ENCODE measurements around the genes CCL13 and LIG3.

DNA sequence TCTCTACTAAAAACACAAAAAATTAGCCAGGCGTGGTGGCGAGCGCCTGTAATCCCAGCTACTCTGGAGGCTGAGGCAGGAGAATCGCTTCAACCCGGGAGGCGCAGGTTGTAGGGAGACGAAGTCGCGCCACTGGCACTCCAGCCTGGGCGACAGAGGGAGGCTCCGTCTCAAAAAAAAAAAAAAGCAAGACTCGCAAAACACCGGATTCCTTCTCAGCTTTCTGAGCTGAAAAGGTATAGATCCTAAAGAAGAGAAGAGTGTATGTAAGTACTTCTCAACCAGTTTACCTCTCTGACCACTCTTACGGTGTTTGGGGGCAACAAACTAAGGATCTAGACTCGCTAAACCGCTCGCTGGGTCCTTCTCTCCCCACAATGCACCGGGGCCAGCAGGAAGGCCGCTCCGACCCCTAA is 398 bp upstream of the SUZ12 start:
- PRO-cap = no peak

- PRO-cap = no peak
Measured at GRCh38 chr17:31998500-31999082, 8.6 kb upstream of the LRRC37B start.

DNA sequence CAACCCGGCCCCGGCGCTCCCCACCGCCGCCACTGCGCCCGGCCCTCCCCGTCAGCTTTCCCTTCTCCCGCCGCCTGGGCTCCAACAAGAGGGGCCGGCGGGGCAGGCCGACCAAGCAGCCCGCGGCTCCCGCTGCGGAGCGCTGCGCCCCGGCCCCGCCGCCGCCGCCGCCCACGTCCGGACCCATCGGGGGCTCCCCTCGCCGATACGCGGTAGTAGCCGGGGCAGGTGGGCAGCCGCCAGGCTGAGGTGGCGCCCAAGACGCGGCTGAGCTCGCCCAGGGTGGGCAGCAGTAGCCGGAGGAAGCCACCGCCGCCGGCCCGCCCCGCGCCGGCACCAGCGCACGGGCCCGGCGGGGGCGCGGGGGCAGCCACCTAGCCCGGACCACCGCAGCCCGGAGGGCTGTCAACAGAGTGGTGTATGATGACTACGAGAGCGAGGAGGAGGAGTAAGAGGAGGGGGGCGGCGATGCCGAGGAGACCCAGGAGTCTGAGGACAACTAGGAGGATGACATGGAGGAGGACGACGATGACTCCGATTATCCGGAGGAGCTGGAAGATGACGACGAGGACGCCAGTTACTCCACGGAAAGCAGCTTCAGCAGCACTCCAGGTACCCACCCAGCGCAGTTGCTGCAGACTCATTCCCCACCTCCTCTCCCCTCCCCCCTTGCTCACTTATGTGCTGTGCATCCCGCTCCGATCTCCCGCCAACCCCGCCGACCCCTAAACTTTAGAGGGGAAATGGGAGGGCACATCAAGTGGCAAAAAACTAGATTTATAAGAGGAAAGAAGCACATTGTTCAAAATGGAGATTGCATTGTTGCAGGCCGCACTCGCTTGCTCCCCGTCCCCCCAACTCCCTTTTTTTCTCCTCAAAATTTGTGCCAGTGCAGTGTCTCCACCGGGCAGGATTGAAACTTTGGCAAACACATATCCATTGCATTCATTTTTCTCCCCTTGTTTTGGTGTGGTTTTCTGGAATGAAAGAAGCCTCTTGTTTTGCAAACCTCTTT is 645 bp downstream of the LRRC37B start:
- PRO-cap = no peak

GRCh38 chr17:32040047-32040852 is 33.1 kb downstream of the LRRC37B start:
- PRO-cap = no peak

DNA sequence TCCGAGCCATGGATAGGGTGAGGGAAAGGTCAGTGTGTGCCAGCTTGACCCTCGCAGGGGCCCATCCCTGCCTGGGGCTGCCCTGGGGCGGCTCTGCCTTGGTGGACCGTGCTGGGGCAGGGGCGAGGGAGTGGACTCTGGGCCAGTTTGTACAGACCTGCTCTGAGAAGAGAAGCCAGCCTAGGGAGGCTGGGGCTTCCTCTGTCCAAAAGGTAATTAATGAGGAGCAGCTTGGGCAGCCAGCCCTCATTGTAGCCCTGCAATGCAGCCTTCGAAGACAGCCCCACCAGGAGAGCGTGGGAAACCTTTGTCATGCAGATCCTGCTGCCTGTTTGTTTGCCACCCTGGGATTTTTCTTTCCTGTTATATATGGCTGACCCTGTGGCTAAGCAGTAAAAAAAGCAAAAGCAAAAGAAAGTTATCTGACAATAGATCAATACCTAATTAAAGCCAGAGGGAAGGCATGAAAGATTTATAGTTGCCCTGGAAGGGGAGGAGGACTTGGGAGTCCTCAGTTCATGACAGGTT is 37.5 kb downstream of the RHBDL3 start:
- PRO-cap = no peak

DNA sequence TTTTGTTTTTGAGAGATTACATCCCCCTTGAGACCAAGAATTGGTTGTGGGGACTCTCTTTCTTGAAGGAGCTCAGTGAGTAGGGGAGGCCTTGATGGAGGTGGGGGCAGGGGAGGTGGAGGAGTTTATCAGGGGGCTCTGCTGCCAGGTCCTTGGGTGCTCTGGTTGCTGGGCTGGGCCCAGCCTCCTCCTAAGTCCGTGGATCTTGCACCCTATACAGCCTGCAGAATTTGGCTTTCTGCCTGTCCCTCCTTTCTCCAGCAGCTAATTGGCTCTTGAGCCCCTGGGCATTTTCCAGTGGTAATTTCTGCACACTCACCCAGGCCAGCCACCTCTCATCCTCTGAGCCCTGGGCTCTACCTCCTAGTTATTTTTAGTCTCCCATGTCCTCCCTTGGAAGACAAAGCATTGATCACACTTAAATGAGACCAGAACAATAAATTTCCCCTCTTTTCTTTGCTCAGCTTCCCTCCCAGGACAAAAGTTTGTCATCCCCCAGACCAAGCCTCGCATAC is 38.1 kb downstream of the RHBDL3 start:
- PRO-cap = no peak

- PRO-cap = no peak
Measured at GRCh38 chr17:32485765-32486361, 930 bp upstream of the CDK5R1 start.

GRCh38 chr17:32503252-32504373 is 16.8 kb downstream of the CDK5R1 start:
- PRO-cap = no peak

GRCh38 chr17:32586375-32586764 is 99.6 kb downstream of the CDK5R1 start:
- PRO-cap = no peak

- PRO-cap = no peak
Measured at GRCh38 chr17:32772848-32773740, 103.8 kb downstream of the MYO1D start.

DNA sequence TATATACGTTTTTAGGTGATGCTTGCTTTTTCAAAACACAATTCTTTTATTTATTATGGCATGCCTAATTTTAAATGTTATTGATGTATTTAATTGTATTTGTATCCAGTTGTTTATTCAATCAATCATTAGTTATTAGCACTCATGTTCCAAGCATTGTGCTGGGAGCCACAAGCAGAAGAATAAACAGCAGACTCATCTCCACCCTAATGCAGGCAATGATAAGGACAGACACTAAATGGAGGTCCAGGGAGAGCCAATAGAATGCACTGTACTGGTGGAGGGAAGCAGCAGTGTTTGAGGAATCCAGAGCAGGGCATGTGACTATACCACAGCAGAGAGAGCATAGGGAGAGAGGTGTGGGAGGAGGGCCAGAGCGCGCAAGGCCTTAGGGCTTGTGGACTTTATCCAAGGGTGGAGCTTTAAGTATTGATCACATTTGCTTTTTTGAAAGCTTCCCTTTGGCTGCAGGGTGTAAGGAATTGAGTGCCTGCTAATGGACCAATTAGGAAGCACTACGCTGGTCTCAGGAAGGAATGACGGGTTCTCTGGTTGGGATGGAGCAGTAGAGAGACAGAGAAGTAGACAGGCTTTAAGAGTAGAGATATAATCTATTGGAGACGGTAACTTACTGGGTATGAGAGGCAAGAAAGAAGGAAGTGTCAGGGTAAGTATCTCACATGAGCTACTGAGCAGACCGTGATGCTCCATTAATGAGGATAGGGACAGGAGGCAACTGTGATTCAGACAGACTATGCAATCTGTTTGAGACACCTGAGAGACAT is 82.3 kb downstream of the MYO1D start:
- PRO-cap = no peak

DNA sequence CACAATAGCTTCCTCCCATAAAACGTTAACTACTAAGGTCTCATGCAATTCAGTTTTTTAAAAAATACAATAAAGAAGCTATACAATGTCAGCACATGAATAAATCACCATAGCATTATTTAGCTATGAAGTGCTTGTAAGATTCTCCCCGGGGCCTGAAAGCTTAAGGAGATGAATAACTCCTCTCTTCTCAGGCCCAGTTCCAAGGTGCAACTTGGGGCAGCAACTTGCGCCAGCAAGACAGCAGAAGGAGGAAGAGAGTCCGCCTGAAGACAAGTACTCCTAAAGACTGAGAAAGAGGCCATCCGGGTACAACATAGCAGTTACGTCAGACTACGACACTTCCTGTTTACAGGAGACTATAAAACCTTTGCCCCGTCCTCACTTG is 81.4 kb downstream of the MYO1D start:
- PRO-cap = no peak

- PRO-cap = no peak
Measured at GRCh38 chr17:34242512-34243134, 12.5 kb upstream of the CCL2 start.

DNA sequence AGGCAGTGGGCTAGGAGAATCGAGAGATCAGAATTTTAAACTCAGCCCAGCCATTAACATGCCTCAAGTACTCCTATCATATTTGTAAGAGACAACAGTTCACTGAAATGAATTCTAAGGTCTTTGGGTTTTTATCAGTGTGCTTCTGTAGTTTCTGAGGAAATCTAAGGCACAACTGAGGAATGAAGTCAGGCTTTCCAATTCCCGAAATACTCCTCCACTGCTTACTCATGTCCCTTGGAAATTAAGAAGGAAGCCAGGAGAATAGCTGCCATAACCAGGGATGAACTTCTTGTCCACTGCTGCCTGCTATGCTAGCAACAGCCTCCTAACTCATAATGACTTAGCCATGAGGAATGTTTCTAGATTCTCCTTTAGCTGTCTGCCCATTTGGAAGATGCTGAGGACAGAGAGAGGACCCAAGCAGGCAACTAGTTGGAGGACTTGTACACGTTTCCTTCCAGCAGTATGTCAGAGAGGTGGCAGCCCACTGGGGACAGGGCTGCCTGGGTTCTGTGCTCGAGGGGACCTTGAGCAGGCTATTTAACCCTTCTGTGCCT is 1.0 kb upstream of the CCL2 start:
- PRO-cap = no peak

DNA sequence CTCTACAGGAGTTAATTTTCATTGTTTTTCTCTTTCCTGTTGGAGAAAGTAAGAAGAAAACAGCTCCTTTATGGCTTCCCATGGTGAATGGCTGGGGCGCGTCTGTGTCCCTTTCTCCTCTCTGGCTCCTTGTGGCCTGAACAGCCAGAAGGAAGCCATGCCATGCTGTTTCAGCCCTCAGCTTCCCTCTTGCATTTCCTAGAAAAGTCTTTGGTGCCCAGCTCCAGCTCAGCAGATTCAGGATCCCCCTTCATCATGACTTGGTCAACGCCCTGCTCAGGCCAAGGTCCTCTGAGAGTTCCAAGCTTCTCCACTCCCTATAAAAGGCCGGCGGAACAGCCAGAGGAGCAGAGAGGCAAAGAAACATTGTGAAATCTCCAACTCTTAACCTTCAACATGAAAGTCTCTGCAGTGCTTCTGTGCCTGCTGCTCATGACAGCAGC is at the start of gene CCL13:
Gene CCL13, plus strand, starts transcription at position 350 of the 443 bp plus-strand sequence.
- PRO-cap = no peak

DNA sequence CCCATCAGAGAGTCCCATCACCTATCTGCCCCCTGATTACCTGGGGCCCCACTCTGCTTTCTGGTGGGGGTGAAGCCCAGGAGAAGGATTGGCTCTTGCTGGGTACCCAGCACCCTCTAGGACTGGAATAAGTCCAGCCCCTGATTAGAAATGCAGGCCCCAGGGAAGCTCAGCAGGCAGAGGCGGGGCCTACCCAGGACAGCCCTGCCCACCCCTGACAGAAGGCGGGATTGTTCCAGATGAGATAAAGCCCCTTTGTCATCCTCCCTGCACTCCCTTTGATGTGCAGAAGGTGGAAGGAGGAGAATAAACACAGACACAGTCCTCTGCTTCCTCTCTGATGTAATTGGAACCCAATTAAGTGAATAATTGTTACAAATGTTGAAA is 19.0 kb downstream of the TMEM132E start:
- PRO-cap = no peak

GRCh38 chr17:34638219-34638613 is 58.8 kb downstream of the TMEM132E start:
- PRO-cap = unidirectional peak, minus-strand start at chr17:34638419

DNA sequence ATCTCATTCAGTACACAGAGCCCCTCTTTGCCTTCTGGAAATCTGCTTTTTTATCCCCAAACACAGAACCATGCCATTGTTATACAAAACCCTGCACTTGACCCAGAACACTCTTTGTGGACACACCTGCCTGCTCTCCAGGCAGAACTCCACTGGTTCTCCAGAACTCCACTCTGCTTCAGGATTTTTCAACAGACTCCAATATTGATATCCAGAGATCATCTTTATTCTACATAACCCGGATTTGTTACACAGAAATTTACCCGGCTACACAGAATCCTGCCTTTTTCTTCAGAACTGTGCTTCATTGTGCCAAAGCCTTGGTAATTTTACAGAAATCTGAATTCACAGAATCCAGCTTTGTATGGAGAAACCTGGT is 152.6 kb downstream of the TMEM132E start:
- PRO-cap = no peak

DNA sequence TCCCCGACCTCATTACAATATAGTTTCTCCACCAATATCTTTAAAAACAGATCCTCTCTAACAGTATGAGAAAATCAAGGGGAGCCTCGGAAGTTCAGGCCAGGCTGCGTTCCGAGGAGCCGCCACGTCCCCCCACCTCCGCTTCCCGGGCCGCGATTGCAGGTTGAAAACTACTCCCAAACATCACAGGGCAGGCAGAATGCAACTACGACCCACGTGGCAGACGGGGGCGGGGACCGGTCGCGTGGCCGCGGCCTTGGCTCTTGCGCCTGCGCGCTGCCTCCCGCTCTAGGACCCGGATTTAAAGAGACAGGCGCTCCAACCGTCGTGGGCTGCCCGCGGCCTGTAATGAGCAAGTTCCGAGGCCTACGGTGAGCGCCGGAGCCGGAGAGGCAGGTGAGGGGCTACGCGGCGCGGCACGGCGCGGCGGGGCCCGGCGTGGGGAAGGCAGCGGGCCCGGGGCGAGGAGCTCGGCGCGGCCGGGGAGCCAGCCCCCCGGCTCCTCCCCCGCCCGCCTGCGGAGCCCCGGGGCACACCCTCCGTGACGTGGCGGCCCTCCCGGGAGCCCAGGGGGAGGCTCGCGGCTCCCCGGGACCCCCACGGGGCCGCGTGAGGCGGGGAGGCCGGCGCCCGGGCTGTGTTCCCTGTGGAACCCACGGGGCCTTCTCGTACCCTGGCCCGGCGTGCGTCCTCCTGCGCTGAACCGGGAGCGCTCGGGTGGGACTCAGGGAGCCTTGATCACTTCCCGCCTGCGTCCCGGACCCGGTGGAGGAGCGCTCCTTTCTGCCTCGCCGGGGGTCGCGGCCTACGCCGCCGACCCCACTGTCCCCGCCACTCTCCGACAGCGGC is at the start of gene LIG3:
Gene LIG3, plus strand, starts transcription at position 286 of the 849 bp plus-strand sequence.
- PRO-cap = bidirectional peak, plus-strand start at position 342 of the sequence, minus-strand start at position 158 of the sequence; bidirectional peak, plus-strand start at position 533 of the sequence, minus-strand start at position 517 of the sequence

DNA sequence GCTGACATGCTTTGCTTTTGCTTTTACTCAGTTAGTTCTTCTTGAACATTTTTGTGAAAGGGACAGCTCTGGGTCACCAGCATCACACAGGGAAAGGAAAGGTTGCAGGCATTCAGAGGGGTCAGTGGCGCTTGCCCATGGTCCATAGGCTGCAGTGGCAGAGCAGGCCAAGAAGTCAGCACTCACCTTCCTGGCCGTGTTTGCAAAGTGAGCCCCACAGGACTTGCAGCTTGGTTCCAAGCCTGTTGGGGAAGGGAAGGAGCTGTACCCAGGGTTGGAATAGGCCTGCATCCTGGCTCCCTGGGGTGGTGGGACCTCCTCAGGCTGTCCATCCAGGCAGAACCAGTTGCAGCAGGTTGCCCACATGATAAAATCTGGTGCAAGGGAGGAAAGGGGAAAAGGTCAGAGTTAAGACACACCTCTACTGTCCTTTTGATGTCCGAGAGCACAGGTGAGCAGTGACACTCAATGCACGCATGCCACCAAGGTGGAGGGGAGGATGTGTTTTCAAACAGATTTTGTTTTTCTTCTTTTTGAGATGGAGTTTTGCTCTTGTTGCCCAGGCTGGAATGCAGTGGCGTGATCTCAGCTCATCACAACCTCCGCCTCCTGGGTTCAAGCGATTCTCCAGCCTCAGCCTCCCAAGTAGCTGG is 37.2 kb downstream of the RFFL start:
- PRO-cap = no peak